ENCODE measurements around a stretch of chr17.

- PRO-cap, 2 experiments: no peak in any of the 2 experiments
Observed at GRCh38 chr17:76385680-76386350, 1.4 kb downstream of the SPHK1 start.

GRCh38 chr17:76567372-76568226, 18.1 kb downstream of the ST6GALNAC2 start:
- PRO-cap, 2 experiments: no peak in any of the 2 experiments

GRCh38 chr17:76631508-76632537, 11.7 kb downstream of the ST6GALNAC1 start:
- PRO-cap, 2 experiments: no peak in any of the 2 experiments

DNA sequence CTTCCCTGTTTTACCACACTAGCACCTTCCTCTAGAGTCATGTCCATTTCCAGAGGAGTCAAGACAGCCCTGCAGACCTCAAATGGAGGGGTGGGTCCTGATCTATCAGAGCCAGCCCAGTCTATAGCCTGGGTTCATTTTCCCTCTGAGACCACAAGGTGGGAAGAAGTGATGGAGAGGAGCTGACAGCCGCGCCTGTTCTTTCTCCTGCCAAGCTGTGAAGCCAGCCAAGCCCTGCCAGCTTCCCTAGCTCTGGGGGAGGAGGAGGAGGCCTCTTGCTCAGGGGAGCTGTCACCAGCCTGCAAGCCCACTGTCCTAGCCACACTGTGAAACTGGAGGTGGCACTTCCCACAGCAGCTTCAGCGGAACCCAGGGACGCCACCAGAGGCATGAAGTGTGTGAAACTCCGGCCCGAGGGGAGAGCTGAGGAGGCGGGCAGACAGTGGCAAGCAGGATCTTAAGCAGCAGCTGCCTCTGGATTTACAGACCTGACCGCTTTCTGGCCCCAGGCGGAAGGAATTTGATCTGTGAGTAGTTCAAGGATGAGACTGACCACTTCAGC, 29.1 kb downstream of the MXRA7 start:
- PRO-cap, 2 experiments: no peak in any of the 2 experiments

DNA sequence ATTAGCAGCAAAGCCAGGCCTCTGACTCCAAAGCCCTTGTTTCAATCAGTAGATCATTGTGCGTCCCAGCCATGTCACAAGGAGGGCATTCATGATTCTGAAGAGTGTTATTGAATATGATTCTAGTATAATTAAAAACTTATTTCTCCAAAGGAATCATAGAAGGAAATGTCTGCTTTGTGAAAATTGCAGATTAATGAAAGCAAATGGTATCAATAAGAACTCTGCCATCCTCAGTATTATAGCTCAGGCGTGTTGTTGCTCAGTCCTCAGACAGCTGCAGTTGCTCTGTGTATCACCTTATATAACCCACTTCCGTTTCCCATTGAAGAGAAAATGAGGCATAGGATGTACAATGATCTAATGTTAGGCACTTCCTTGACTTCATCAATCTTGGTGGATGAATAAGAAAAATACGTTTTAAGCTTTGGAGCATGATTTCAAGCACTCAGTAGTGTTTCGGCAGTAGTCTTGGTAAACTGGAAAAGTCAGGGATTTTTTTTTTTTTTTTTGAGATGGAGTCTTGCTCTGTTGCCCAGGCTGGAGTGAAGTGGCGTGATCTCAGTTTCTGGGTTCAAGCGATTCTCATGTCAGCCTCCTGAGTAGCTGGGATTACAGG, 14.1 kb downstream of the MFSD11 start:
- PRO-cap, 2 experiments: no peak in any of the 2 experiments

- PRO-cap, 2 experiments: no peak in any of the 2 experiments
Observed at GRCh38 chr17:76958146-76958629, 90.0 kb downstream of the MGAT5B start.

DNA sequence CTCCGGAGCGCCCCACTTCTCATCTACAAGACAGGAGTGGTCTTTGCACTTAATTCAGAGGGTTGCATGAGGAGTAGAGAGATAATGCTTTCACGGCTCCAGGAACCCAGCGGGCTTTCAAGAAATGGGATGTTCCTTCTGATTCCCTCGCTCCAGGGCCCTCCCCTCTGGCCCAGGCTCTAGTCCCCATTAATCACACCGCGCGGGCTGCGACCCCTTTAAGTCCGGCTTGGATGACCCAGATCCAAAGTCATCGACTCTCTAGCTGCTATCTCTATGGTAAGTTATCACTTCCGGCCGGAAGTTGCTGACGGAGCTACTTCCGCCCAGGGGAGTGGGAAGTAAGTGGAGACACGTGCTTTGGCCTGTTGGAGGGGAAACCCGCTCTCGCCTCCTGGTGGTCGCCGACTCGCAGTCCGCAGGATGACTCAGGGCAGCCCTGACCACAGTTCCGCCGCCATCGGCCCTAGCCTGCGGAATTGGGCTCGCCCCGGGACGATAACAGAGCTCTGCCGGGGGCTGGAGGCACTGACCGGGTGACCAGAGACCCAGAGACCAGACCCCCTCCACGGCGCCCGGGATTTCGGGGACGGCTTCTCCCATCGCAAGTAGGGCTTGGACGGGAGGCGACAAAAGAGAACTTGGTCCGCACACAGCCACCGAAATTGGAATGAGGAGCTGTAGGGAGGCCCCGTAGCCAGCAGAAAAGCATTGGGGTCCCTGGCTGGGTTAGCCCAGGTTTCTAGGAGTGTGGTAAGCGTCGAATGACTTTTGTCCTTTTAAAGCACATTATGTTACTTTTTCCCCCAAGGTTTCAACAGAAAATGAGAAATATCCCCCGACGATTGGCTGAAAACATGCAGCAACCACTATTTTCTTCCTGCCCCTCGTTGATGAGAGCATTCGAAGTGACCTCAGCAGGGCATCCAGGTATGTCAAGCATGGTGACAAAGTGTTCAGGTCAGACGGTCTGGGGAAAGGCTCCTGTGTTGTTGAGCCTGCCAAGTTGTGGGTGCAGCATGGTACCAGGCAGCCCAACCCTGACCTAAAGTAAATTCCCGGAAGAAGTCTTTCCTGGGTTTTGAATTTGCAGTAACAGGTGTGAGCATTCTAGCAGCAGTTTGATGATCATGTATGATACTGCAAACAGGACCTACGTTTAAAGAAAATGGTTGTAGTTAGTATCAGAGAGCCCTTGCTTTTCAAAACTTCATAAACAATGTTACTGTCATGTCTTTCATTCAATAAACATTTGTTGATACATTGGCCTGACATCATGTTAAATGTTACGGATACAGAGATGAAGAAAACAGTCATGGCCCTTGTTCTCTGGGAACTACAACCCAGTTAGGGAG, 52.0 kb upstream of the SEC14L1 start:
- PRO-cap, 2 experiments: peak in 2 of 2 experiments; most common plus-strand start position 964 of the sequence (in 2); most common minus-strand start position 252 of the sequence (in 1)

GRCh38 chr17:77111927-77112254, 28.9 kb upstream of the SEC14L1 start:
- PRO-cap, 2 experiments: no peak in any of the 2 experiments

DNA sequence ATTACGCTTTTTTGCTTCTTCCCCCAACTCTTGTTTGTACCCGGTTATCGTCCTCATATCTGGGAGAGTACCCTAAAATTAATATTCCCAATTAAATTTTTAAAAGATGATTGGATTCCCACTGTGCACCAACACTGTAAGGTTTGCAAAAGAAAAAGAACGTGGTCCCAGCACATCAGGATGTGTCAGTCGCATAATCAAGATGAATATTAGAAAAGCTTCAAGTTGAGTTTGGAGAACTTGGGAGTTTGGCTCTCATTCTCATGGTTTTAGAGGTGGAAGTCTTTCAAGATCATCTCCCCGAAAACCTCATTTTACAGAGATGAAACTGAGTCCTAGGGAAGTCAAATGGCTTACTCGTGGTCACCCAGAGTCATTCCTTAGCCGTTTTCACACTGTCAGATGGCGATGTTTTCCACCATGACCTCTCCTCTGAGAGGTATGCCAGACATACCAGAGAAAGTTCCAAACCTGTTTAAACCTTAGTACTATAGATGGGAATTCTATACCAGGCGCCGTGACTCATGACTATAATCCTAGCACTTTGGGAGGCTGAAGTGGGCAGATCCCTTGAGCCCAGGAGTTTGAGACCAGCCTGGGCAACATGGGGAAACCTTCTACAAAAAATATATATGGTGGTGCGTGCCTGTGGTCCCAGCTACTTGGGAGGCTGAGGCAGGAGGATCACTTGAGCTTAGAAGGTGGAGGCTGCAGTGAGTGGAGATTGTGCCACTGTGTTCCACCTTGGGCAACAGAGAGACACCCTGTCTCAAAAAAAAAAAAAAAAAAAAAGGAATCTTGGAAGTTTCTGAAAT, 1.2 kb downstream of the SEC14L1 start:
- PRO-cap, 2 experiments: no peak in any of the 2 experiments

GRCh38 chr17:77145508-77146714, 5.1 kb downstream of the SEC14L1 start:
- PRO-cap, 2 experiments: peak in 2 of 2 experiments; most common minus-strand start chr17:77145908 (in 2)

GRCh38 chr17:77218779-77219309, 62.5 kb upstream of the SEPTIN9 start:
- PRO-cap, 2 experiments: no peak in any of the 2 experiments

- PRO-cap, 2 experiments: no peak in any of the 2 experiments
Observed at GRCh38 chr17:77246836-77247569, 34.3 kb upstream of the SEPTIN9 start.

DNA sequence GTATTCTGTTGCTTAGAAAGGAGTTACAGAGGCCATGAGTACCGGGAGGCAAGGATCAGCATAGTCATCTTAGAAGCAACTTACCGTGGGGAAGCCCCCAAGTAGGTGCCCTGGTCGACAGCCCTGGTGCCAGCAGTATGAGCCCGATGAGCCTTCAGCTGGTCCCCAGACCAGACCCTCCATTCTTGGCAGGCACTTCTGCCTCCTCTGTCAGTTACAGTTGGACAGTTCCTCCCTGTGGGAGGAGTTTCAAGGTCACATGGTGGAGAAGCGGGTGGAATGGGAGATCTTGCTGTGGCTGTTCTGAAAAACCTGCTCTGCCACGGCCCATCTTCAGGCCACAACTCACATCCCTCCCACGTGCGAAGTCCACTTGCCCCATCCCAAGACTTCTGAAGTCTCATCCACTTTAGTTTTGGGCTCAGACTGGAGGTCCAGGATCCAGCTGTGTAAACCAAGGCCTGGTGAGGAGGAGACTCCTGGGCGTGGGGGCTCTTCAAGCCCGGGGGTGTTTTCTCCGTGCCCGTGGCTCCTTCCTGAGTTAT, 7.1 kb upstream of the SEPTIN9 start:
- PRO-cap, 2 experiments: no peak in any of the 2 experiments

DNA sequence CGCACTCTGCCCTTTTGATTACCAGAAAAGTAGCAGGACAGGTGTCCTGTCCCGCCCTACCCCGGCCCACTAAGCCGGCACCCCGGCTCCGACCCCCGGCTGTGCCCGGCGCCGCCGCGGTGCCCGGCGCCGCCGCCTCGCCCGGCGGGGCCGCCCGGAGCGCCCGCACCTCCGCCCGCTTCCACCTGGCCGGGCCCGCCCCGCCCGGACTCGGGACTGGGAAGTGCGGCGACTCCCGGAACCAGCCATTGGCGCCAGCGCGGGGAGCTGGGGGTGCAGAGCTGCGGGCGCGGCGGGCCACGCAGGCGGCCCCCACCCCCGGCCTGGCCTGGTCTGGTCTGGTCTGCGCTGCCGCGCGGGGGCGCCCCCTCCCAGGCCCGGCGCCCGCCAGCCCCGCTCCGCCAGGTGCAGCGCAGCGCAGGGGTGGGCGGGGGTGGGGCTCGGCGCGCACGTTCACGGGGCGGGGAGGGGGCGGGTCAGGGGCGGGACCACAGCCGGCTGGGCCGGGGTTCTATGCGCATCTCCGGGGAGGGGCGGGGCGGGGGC, 389 bp upstream of the SEPTIN9 start:
- PRO-cap, 2 experiments: peak in 2 of 2 experiments; most common plus-strand start position 248 of the sequence (in 1); most common minus-strand start position 330 of the sequence (in 2)

DNA sequence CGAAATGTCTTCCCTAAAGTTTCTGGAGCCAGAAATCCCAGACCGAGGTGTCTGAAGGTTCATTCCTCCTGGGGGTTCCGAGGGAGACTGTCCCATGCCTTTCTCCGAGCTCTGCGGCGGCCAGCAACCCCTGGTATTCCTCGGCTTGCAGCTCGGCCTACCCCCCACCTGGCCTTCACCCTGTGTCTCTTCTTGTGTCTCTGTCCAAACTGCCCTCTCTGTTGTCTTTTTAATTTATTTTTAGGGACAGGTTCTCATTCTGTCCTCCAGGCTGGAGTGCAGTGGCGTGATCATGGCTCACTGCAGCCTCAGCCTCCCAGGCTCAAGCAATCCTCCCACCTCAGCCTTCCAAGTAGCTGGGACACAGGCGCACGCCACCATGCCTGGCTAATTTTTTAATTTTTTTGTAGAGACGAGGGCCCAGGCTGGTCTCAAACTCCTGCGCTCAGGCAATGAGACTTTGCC, 71.2 kb downstream of the SEPTIN9 start:
- PRO-cap, 2 experiments: no peak in any of the 2 experiments

DNA sequence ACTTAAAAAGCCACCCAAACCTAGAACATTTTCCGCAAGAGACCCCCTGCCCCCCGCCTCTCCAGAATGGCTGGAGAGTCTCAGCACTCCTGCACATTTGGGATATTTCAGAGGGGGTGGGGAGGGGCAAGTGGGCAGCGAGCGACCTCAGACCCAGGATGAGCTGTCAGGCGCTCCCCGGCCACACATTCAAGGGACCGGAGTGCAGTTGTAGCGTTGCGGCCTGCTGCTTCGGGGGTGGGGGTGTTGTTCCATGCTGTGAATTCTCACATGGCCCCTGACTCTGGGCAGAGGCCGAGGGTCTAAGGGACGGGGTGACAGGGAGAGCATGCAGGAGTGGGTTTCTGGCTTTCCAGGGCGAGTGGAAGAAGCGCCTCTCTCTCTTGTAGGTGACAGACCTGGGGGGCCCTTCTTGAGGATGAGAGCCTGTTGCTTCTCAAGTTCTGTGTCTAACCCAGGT, 90.6 kb downstream of the SEPTIN9 start:
- PRO-cap, 2 experiments: no peak in any of the 2 experiments

- PRO-cap, 2 experiments: no peak in any of the 2 experiments
Observed at GRCh38 chr17:77372355-77372730, 91.0 kb downstream of the SEPTIN9 start.

GRCh38 chr17:77375033-77375438, 93.7 kb downstream of the SEPTIN9 start:
- PRO-cap, 2 experiments: no peak in any of the 2 experiments

DNA sequence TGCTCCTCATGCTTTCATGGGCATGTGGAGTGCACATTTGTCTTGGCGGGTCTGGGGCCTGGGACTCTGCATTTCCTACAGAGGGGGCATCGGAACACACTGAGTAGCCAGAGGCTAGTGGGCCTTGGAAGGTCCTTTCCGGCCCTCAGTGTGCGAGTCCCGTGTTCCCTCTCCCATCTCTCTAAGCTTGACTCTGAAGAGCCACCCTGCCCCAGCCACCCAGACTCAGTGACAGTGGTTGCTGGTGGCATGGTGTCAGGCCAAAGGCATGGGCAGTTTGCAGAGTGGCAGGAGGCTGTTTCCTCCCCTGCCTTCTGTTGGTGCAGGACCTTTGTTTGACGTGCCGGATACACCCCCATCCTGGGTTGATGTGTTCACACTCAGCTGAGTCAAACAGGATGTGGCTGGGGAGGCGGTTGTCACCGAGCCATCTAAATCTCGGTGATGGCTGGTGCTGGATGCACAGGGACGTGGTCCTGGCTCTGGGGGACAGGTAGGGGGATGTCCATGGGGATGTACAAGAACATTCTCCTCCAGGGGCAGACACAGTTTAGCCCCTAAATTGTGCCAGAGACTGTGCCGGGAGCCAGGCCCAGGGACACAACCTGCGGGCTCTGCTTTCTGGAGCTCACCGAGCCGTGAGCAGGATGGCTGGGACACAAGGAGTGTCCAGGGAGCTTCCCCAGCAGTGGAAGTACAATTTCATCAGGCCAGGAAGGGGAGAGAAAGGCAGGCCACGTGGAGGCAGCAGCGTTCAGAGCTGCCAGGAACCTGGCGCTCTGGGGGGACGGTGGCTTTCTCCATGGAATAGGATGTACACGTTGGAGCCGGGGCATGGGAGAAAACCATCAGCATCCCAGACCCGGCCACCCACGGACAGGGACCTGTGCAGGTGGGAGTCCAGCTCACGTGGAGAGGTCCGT, 123.6 kb downstream of the SEPTIN9 start:
- PRO-cap, 2 experiments: peak in 2 of 2 experiments; most common plus-strand start position 434 of the sequence (in 2)

DNA sequence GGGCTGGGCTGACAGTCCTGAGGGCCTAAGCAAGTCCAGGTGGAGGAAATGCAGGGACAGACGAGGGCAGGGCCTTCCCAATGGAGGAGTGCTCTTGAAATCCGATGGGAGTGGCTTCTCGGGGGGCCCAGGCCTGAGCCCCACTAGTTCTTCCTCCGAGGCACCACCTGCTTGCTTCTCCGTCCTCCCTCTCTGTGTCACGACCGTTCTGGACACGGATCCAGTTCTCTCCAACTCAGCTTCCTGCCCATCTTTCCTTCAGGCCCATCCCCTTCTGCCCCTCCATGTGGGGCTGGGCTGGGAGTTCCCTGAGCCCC, 124.2 kb downstream of the SEPTIN9 start:
- PRO-cap, 2 experiments: no peak in any of the 2 experiments